Transverse colon (tissue), 4 donors: ENCODE data around the genes STEAP1B and KLHL7.

DNA sequence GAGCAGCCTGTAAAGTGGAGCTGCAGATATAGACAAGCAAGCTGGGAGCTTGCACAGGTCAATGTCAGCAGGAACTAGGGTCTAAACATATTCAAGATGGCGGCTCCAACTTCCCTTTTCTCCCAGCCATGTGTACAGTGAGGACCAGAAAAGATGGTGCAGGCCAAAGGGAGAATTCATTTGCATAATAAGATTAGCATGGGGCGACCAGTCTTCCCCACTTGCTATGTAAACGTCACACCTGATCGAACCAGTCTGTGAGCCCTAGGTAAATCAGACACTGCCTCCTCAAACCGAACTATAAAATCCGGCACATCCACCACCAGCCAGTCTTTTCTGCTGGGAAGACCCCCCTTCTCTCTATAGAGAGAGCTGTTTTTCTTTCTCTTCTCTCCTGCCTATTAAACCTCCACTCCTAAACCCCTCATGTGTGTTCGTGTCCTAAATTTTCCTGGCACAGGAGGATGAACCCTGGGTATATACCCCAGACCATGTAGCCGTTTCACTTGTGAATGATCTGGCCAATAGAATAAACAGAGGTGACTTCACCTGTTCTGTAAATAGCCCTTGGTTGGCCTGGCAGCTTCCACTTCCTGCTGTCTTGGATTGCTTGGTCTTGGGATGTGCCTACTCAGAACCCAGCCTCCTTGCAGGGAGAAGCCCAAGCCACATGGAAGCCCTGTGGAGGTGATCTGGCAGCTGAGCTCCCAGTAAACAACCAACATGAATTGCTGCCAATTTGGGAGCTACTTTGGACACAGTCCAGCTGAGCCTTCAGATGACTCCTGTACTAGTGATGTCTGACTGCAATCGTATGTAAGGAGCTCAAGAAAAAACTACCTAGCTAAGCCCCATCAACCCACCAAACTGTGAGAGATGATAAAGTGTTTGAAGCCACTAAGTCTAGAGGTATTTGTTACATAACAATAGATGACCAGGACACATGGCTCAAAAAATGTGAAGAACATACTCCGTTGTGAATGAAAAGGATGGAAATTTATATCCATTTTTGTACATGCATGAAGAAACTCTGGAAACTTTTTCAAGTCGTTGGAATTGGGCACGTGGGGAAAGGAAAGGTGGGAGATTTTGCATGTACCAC, 4.8 kb upstream of the RAPGEF5 start:
- PRO-cap, result bidirectional peak, plus-strand start at position 606 of the sequence, minus-strand start at position 514 of the sequence
- RAMPAGE, long total RNA, 4 experiments, result no peak in any of the 4 experiments

GRCh38 chr7:22363771-22364400, 6.9 kb upstream of the RAPGEF5 start:
- PRO-cap, result no peak
- RAMPAGE, long total RNA, 4 experiments, result no peak in any of the 4 experiments

GRCh38 chr7:22499805-22500778, at the start of gene STEAP1B:
Gene STEAP1B, minus strand, starts transcription at chr7:22500188.
- PRO-cap, result bidirectional peak, plus-strand start at chr7:22500290, minus-strand start at chr7:22500188
- RAMPAGE, long total RNA, 4 experiments, result start-site peak on the minus strand in 1 of 4 experiments, at chr7:22500164-22500218 at its widest, 15 reads per replicate

- PRO-cap, result no peak
- RAMPAGE, long total RNA, 4 experiments, result no peak in any of the 4 experiments
Observed at GRCh38 chr7:22549614-22550099, 49.7 kb upstream of the STEAP1B start.

DNA sequence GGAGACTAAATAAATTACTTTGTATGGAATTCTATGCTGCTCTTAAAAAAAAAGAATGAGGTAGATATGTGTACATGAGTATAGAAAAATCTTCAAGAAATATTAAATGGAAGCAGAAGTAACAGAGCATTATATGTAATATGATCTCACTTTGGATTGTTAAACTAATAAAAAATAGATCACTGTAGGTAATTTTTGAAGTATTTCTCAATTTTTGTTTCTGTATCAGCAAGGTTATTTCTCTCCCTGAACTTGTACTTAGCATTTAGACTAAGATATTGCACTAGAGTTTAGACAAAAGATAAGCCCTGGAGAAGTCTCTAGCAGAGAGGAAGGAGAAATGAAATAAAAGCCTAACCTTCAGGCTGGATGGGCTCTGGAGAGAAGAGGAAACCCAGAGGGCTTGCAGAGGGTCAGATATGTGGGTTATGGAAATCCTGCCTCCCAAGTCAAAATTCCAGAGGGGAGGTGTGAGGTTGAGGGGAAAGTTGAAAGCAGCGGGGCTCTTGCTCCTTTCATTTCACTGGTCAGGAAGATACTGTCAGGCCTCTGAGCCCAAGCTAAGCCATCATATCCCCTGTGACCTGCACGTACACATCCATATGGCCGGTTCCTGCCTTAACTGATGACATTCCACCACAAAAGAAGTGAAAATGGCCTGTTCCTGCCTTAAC, 24.0 kb upstream of the IL6 start:
- PRO-cap, result no peak
- RAMPAGE, long total RNA, 4 experiments, result no peak in any of the 4 experiments

DNA sequence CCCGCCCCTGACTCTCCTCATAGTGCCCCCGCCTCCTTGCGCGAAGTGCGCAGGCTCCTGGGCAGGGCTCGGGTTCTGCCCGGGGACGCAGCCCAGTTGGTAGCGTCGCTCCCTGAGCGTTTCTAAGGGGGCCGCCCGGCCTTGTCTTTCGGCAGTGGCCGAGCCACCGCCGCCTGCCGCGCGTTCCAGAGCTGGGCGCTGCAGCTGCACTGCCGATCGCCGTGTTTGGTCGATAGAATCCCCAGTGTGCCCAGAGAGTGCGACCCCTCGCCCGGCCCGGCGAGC, at the start of gene KLHL7:
Gene KLHL7, plus strand, starts transcription at position 71 of the 285 bp plus-strand sequence.
- PRO-cap, result bidirectional peak, plus-strand start at position 71 of the sequence, minus-strand start outside the sequence
- RAMPAGE, long total RNA, 4 experiments, result start-site peak on the plus strand in 3 of 4 experiments, centred at positions 66 to 86 of the sequence, 31 to 63 reads per replicate

DNA sequence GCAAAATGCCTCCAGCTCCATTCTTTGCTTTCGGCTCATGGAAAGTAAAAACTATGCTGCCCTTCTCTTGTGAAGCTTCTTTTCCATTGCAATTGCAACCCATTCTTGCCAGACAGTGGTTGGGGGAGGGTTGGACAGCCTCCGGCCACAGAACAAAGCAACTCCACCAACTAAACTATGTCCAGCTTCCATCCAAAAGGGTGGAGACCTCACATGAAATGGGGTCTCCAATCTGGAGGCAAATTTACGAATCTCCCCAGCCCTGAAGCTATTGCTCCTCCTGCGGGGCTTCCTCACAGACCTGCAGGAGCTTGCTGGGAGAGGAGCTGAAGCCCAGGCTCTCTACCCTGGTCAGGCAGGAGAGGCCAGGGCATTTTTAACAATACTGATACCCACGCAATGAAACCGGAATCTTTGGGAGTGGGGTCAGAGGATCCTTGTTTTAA, 543 bp downstream of the GPNMB start:
- PRO-cap, result no peak
- RAMPAGE, long total RNA, 4 experiments, result no peak in any of the 4 experiments

DNA sequence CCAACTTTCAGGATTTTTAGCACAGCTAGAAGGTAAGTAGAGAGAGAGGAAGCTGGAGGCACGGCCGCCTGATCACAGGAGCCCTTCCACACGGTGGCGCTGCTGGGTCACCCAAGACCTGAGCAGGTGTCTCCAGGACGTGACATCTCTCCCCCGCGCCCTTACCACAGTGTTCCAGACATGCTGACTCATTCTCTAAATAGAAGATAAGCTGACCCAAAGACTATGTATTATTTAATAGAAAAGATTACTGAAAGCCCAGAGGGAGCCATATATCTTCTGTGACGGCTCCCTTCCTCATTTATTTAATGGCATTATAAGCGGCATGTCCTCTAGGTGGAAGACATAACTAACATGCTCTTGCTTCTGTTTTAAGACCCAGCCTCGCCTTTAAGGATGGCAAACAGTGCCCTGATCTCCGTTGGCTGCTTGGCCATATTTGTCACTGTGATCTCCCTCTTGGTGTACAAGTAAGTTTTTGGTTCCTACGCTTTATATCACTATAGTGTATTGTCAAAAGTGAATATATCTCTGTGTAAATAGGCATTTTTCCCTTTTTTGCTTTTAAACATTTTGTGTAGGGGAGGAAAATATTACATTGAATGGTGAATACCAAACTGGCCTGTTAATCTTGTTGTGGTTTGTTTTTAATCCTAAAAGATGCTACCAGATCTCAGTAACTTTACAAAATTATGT, 25.8 kb upstream of the MALSU1 start:
- PRO-cap, result no peak
- RAMPAGE, long total RNA, 4 experiments, result no peak in any of the 4 experiments

GRCh38 chr7:23467800-23468153, 2.5 kb downstream of the IGF2BP3 start:
- PRO-cap, result no peak
- RAMPAGE, long total RNA, 4 experiments, result no peak in any of the 4 experiments

DNA sequence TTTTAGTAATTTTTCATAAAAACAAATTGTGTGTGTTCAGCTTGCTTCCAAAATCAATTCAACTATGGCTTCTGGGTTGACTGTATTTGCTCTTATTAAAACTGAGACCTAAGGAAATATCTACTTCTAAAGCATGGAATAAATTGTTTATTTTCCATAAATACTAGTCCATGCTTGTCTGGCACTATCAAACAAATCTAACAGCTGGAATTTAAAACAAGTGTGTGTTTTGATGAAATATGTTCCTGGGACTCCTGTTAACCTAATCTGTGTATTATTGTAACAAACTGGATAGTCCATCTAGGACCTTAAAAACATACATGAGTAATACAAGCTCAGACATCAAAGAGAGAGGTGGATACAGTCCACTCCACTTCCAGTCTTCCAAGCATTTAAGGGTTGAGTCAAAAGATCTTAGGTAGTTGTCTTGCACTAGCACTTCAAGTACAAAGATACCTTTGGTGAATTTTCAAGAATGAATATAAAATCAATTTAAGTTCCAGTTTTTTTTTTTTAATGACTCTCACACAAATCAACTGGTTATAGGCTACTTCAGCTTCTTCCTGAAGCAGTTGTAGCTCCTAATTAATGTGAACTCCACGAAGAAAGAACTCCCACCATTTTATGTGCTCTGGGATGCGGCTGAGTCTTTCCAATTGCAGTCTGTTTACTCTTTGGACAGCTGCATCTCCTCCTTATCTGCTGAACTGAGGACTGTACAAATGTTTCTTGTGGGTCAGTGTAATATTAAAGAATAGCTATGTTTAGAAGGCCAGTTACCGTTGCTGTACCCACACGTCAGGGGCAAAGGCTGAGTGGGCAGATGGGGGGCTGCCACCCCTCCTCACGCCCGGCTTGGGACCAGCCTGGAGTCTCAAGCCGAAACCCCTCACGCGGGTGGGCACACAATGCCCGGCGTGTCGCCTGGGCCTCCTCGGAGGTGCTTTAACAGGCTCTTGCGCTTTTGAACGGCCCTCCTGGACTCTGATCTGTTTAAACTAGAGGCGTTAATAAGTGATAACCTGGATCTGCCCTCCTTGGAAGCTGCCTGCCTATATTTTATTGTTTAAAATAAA, 2.8 kb upstream of the IGF2BP3 start:
- PRO-cap, result no peak
- RAMPAGE, long total RNA, 4 experiments, result no peak in any of the 4 experiments

DNA sequence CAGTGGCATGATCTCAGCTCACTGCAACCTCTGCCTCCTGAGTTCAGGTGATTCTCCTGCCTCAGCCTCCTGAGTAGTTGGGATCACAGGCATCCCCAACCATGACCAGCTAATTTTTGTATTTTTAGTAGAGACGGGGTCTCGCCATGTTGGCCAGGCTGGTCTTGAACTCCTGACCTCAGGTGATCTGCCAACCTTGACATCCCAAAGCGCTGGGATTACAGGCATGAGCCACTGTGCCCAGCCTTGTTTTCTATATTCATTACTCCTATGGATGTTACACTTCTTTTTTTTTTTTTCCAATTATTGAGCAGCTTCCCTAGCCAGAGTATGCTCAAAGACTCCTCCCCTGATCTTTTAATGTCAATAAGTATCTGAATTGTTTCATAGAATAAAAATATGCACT, 30.4 kb upstream of the IGF2BP3 start:
- PRO-cap, result no peak
- RAMPAGE, long total RNA, 4 experiments, result no peak in any of the 4 experiments

DNA sequence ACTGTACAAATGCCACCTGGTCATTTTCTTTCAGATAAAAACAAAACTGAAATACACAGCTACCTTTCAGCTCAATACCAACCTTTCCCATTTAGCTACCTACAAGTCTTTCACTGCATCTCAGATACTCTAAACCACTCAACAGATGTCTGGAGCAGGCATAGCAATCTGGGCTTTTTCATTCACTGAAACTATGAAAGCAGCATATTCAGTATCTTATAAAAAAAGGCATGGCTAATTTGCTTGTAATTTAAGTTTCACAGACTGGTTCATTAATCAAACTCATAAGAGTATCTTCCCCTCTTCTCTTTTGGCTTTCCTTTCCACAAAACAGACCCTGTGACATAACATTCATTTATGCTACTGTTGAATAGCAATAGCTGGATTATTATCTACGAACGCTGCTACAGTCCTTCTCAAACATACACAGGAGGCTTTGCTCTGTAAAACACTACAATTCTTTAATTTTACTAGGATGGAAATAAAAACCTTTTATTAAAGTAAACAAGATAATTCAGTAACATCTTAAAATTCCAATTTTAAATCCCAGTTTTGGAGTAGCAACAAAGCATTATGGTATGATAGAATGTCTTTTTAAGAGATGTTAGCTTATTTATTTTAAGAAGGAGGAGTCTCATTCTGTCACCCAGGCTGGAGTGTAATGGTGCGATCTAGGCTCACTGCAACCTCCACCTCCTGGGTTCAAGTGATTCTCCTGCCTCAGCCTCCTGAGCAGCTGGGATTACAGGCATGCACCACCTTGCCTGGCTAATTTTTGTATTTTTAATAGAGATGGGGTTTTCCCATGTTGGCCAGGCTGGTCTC, 8.0 kb downstream of the TRA2A start:
- PRO-cap, result no peak
- RAMPAGE, long total RNA, 4 experiments, result start-site peak on the minus strand in 1 of 4 experiments, centred at position 134 of the sequence, 20 reads per replicate

DNA sequence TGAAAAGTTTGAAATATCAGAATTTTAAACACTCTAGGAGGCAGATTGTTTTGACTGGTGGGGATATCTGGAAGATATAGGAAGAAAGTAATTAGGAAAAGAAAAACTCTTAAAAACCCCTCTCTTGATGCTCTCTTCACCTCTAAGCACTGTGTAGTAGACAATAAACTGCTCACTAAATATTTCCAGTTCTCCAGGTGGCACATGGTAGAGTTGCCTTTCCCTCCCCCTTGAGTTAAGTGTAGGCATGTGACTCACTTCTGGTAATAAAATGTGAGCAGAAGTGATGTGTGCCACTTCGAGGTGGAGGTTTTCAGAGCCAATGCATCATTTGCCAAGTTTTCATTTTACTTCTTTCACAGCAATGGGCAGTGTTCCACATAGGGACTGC, 131.7 kb upstream of the NPY start:
- PRO-cap, result bidirectional peak, plus-strand start at position 296 of the sequence, minus-strand start at position 151 of the sequence
- RAMPAGE, long total RNA, 4 experiments, result no peak in any of the 4 experiments

- PRO-cap, result no peak
- RAMPAGE, long total RNA, 4 experiments, result no peak in any of the 4 experiments
Observed at GRCh38 chr7:24663518-24663915, 90.3 kb downstream of the PALS2 start.

- PRO-cap, result no peak
- RAMPAGE, long total RNA, 4 experiments, result no peak in any of the 4 experiments
Observed at GRCh38 chr7:24719352-24719512, 38.0 kb downstream of the GSDME start.

GRCh38 chr7:24741794-24742542, 15.3 kb downstream of the GSDME start:
- PRO-cap, result no peak
- RAMPAGE, long total RNA, 4 experiments, result no peak in any of the 4 experiments

- PRO-cap, result no peak
- RAMPAGE, long total RNA, 4 experiments, result no peak in any of the 4 experiments
Observed at GRCh38 chr7:24757723-24758138, 467 bp upstream of the GSDME start.

DNA sequence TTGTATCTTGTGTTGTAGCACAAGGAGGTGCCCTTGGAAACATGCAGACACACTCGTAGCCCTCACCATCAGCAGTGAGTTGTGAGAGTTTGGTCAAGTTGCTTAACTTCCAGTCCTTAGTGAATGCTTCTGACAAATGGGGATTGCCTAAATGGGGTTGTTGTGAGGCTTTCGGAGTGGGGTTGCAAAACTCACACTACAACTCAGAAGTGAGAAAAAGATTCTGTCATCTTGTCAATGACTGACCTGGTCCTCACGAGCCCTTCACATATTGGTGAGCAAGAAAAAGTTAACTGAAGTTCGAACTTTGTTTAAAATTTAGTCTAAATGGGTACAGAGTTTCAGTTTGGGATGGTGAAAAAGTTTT, 29.1 kb upstream of the GSDME start:
- PRO-cap, result no peak
- RAMPAGE, long total RNA, 4 experiments, result no peak in any of the 4 experiments

- PRO-cap, result no peak
- RAMPAGE, long total RNA, 4 experiments, result no peak in any of the 4 experiments
Observed at GRCh38 chr7:24885123-24885880, 94.7 kb downstream of the OSBPL3 start.

GRCh38 chr7:25119855-25120369, 5.1 kb downstream of the CYCS start:
- PRO-cap, result no peak
- RAMPAGE, long total RNA, 4 experiments, result no peak in any of the 4 experiments